Paraaortic lymph node (tissue), 1 donor: ENCODE measurements around a stretch of chr12.

DNA sequence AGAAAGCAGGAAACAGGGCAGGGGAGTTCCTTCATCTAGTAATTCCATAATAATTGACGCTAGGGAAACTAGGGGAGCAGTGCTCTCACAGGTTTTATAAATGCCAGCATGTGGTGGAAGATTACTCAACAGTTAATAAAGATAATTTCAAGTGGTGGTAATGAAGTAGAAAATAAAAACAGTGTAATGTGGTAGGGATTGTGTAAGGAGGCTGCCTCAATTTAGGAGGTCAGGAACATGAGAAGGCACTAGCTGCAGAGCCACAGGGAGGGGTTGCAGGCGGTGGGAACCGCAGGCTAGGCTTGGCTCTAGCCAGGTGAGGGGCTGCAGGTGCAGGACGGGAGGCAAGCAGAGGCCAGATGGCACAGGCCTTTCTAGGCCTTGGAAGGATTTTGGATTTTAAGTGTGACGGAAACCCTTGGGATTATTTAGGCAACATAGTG, 743 bp downstream of the METTL25 start:
- PRO-cap, result no peak

DNA sequence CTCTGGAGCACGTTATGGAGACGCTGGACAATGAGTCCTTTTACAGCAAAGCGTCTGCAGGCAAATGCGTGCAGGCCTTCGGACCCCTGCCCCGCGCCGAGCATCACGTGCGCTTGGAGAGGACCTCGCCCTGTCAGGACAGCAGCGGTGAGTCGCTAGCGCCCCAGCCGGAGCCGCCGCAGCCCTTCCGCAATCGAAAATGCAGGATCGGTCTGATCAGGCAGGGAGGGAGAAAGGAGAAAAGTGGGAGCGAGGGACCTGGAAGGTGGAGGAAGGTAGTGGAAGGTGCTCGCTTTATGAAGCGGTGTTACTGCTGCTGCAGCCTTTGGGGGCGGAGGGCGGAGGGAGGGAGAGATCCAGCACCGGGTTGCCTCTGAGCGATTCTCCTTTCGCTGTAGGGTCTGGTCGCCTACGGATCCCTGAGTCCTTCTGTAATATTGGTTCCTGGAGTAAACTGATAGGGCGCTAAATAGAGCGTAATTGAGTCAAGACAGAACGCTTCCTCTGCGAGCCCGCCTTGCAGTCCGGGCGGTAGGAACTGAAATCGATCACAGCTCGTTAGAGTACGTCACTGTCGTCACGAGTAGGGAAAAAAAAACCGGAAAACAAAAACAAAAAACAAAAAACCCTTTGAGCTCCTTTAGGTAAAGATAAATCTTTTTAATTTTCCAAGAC, 458 bp downstream of the ALX1 start:
- PRO-cap, result no peak

DNA sequence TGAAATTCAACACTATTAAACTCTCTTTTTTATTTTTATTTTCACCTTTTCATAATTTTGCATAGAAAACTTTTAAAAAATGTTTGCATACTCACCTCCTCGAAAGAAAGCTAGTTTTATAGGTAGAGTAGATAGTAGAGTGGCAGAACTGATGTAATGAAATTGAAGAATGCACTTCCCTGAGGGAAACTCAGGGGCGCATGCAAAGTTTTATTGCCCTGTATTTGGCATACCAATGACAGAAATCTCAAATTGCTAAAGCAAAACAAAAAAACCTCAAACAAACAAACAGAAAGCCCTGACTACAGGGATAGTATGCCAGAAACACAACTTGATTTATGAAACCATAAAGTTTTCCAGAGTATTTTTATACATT, 1.9 kb downstream of the RASSF9 start:
- PRO-cap, result no peak

- PRO-cap, result no peak
These were observed 456.2 kb upstream of the MGAT4C start for GRCh38 chr12:86712379-86712860.

DNA sequence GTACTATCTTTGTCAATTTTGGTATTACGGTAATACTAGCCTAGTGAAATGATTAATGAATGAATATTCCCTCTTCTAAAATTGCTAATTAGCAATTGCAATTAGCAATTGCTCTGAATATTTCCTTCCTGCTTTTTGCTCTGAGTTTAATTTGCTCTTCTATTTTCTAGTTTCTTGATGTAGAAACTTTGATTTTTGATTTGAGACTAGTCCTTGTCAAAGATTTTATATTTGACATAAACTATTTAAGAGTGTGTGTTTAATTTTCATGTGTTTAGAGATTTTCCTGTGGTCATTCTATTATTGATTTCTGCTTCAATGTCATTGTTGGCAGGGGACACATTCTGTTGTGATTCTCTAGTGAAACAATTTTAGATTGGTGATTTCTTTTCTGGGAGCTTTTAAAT, 554.6 kb upstream of the MGAT4C start:
- PRO-cap, result unidirectional peak, plus-strand start at position 281 of the sequence

GRCh38 chr12:89225875-89226518, 126.3 kb downstream of the DUSP6 start:
- PRO-cap, result no peak

DNA sequence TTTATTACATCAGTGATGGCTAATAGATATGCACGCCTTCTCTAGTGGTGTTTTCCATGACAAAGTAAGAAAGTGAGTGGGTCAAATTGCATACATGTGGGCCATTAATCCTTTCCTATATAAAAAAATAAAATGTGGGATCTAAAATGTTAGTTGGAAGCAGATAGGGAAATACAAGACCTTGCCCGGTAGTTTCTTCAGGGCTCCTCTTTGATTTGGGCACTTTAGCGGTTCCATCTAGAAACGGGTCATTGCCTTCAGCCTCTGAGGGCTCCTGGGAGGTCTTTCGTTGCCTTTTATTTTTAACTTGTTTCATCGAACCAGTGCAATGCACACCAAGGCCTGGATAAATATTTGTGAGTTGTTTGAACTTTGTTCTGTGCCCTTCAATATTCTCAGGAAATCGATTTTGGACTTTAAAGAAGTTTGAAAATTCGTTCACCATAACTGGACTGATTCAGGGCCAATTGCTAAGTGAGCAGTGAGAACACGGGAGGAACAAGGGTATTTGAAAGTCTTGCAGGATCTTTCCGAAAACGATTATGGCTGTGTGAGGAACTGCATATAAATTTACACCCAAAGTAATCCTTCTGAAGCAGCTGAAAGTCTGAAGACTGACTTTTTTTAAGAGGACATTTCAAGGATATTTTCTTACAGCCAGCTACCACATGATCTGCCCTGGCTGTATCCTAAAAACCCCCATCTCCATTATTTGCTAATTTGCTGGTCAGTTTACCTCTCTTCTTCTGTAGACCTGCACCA, 8.2 kb downstream of the DUSP6 start:
- PRO-cap, result no peak

DNA sequence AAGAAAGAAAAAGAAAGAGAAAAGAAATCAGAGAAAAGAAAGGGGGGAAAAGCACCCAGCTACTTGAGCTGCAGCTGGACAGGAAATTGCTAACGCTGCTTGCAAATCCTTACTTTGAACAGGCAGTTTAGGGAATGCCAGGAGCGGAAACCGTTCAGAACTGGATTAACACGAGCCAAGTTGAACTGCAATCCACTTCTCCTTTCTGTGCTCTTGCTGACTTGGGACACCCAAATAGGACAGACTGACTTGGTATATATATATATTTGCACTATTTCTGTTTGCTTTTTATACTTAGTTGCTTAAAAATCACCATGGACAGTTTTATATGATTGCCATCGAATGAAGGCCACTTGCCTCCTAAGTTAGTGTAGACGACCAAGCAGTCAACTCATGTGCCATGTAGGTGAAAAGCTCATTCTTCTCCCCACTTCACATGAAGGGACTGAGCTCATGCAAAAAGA, 5.5 kb downstream of the DUSP6 start:
- PRO-cap, result no peak

DNA sequence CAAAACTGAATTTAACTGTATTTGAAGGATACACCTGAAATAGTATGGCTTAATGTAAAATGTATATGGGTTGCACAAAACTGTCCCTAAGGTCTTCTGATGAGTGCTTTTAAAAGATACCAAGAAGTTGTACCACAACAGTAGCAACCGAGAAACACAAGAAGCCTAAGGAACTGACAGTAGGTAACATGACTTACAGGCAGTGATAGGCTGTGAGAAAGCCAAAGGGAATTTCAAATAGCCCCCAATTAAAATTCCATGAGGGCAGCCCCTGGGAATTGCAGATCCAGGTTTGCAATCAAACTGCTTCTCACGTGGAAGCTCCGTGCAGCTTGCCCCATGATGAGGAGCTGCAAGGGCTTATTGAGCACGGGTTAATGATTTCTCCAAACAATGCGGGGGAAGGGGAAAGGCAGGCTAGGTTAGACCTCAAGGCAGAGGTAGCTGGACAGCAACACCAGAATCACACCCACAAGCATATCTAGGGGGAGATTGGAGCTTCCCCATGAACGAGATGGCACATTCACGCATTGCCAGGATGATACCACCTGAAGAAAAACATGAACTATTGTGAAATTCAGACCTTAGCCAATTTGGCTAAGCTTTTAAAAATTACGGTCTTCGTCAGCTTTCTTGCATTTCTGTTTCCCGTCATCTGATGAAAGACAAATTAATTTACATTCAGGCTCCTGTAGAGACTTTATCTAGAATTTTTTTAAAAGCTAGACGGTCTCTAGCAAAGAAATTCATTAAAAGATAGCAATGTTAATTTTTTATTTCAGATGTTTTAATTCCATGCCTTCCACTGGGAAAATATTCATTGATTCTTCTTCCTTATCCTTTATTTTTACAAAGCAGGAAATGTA, 5.0 kb upstream of the DUSP6 start:
- PRO-cap, result no peak

DNA sequence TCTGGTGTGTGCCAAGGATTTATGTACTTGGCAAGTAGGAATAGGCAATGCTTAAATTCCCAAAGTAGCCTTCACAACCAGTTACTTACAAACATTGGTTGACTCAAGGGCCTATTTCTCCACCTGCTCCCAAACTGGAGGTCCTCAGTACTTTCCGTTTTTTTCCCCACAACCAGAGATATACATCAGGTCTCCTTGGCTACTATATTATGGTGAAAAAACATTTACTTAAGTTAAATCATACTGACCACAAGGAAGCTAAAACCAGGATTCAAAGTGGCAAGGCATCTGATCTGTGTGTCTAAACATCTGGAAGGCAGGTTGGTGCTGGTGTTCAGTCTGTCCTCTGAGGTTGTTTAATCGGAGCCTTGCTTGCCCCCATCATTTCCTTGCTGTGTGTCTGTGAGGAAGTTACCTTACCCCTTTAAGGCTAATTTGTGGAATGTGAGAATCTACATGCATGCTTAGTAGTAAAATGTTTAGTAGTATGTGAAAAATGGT, 75.7 kb downstream of the GALNT4 start:
- PRO-cap, result no peak

GRCh38 chr12:89453177-89453628, 71.4 kb downstream of the GALNT4 start:
- PRO-cap, result no peak

- PRO-cap, result no peak
These were observed 22.9 kb upstream of the POC1B start for GRCh38 chr12:89548718-89549145.

GRCh38 chr12:89566729-89567036, 40.8 kb upstream of the POC1B start:
- PRO-cap, result no peak

DNA sequence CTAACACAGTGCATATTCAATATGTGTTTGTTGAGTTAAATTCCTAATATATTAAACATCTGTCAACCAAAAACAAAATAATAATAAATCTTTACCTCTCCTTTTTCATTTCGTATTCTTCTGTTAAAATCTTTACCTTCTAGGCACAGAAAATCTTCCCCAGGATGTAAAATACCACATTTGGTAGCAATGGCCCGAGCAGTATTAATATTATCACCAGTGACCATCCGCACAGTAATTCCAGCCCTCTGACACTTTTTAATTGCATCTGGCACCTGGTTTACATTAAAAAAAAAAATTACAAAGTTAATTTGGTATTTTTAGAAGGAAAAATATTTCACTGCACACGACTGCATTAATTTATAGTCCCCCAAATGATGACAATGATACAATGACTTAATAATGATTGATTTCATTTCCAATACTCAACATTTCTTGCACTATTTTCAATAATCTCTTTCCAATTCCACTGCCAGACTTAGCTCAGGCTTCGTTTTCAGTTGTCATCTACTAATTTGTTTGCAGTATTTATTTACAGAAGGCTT, 85.3 kb upstream of the POC1B start:
- PRO-cap, result no peak

GRCh38 chr12:89694876-89696243, 13.3 kb downstream of the ATP2B1 start:
- PRO-cap, result no peak

- PRO-cap, result no peak
These were observed 7.6 kb downstream of the ATP2B1 start for GRCh38 chr12:89701076-89701473.

DNA sequence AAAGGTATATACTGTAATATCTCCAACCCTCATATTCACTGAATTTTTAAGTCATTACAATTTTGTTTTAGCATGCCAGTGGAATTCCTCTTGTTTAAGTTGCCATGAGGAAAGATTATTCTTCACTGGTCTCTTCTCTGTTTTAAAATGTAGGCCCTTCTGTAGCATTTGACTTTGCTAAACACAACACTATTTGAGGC, 332.3 kb downstream of the CCER1 start:
- PRO-cap, result no peak

- PRO-cap, result no peak
These were observed 15.3 kb upstream of the LUM start for GRCh38 chr12:91126517-91127160.

- PRO-cap, result no peak
These were observed 30.9 kb upstream of the LUM start for GRCh38 chr12:91142078-91142764.

GRCh38 chr12:91183560-91183853, 890 bp upstream of the DCN start:
- PRO-cap, result no peak